ENCODE measurements around the gene TBC1D26.

GRCh38 chr17:15433274-15433758, 34.1 kb downstream of the CDRT4 start:
- PRO-cap = no peak

DNA sequence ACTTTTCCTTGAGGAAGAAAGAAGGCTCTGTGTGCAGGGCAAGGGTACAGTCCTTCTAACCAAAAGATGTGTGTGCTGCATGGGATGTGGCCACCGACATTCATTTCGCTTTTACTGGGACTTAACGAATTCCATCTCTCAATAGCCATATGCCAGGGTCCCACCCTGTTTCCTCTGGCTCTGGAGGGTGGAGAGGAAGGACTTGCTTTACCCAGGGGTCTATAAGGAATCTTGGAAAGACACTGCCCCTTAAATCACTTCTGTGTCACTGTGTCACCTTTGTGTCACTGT, 9.4 kb downstream of the CDRT4 start:
- PRO-cap = no peak

DNA sequence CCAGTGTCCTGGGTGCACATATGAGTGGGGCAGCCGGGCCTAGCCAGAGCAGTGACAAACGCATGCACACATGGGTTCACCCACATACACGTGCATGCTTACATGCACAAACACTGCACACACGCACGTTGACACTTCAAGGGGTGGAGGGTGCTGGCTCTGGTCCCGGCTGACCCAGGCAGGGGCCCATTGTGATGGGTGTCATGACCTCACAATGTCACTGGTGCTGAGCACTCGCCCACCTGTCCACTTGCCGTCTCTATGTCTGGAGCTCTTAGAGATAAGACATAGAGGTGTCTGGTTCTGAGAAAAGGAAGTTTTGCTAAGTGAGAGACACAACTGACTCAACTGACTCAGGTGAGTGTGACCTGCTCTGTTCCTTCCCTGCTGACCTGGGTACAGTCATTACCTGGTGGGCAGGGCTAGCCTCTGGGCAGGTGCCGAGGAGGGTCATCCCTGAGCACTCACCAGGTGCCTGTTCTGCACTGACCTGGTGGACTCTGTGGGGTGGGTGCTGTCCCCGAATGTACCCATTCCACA, at the start of gene TBC1D26:
Gene TBC1D26 (plus strand): TSS at position 256 of the 540 bp plus-strand sequence.
- PRO-cap = no peak

DNA sequence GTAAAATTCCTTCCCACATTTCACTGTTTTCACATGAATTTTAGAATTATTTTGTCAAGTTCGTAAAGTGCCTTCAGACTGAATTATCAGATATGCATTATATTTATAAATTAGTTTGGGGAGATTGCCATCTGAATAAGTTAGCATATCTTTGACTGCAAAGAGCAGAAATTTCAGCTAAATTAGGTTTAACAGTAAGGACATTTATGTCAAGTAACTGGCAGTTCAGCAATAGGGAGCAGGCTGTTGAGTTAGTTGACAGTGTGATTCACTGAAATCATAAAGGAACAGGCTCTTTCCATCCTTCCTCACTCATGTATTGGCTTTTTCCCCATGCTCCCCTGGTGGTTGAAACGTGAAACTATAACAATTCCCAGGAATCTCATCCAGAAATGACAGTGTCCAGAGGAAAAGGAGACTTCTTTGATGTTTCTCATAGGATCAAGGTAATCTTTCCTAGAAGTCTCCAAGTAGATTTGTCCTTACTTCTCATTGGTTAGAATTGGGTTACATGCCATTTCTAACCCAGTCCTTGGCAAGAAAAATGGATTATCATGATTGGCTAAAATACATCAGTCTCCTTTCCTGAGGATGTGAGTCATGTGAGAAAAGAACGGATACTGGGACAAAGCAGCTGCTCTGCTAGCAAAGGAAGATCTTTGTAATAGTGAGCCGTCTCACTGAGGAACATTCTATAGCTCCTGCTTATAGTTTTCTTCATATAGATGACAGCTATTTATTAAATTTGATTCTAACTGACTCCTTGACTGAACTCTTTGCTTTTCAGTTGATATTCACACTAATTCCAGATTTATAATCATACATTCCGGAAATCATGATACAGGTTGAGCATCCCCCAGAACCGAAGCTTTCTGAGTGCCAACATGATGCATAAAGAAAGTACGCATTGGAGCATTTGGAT, 14.4 kb downstream of the TTC19 start:
- PRO-cap = no peak

GRCh38 chr17:16024763-16025386, 25.3 kb downstream of the TTC19 start:
- PRO-cap = no peak

DNA sequence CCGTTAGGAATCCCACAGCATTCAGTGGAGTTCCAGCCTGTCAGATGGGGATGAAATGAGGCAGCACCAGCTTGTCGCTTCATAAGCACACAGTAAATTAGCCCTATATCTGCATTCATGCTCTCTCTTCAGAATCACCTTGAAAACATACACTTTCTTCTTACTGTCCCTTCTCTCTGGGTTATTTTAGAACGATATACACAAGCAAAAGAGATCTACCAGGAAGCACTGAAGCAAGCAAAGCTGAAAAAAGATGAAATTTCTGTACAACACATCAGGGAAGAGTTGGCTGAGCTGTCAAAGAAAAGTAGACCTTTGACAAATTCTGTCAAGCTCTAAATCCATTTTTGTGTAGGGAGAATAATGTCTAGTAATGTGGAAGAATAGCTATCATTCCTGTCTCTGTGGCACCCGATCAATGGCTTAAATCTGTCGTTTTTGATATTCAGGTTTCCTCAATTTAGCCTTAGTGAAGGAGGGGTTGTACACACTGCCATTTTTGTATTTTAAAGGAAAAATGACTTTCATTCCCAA, 27.6 kb downstream of the TTC19 start:
- PRO-cap = no peak

- PRO-cap = no peak
These were observed 101.7 kb downstream of the TTC19 start for GRCh38 chr17:16101013-16101947.

DNA sequence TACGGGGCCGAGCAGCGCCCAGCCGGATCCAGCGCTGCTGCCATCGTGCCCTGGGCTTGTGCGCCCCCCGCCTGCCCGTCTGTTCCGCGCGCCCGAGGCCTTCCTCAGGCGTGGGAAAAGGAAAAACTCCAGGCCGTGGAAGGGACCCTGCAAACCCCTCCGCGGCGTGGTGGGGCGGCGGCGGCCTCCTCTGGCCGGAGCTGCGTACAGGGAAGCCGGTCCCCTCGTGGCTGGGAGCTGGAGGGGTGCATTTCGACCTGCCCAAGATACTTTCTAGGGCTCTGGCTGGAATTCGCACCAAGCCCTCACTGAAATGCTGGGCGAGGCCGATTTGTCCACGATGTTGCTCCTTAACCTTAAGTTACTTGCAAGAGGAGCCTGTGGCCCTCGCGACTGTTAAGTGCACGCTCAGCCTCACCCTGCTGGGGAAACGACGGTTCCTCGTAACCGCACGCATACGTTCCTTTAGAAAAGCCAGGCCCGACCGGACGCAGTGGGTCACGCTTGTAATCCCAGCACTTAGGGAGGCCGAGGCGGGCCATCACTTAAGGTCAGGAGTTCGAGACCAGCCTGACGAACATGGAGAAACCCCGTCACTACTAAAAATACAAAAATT, 511 bp upstream of the NCOR1 start:
- PRO-cap = no peak

- PRO-cap = bidirectional peak, plus-strand start at chr17:16407348, minus-strand start at chr17:16407107
These were observed 8.2 kb upstream of the TRPV2 start for GRCh38 chr17:16406850-16407856.

GRCh38 chr17:16438559-16438882, 23.1 kb downstream of the TRPV2 start:
- PRO-cap = no peak

- PRO-cap = no peak
These were observed 31.2 kb upstream of the MPRIP start for GRCh38 chr17:17011157-17011388.

- PRO-cap = no peak
These were observed 14.3 kb upstream of the MPRIP start for GRCh38 chr17:17027638-17028606.

DNA sequence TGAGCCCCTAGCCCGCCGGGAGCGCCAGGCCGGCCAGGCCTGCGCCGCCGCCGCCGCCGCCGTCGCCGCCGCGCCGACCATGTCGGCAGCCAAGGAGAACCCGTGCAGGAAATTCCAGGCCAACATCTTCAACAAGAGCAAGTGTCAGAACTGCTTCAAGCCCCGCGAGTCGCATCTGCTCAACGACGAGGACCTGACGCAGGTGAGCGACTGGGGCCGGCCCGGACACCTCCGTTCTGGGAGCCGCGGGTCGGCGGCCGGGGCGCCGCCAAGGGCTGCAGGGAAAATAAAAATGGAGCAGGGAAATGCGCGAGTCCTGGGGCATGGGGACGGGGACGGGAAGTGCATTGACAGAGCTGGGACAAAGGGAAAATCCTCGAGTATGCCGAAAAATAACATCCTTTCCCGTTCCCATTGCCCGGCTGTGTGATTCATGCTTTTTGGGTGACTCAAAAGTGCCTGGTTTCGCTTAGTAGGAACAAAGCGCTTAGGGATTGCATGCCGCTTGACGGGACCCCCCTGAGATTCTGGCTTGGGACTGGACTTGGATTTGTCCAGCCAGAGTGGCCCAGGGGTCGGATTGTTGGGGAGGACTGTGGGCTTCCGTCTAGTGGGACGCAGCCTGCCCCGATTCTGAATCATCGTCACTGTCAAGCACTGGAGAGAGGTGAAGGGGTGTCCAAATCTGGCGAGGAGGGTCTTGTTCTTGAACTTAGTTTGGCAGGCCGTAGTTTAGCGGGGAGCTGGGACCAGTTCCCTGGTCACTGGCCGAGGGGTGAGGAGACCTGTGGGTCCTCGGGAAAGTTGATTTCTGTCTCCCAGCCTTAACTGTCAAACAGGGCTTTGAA, 737 bp downstream of the MPRIP start:
- PRO-cap = bidirectional peak, plus-strand start at position 481 of the sequence, minus-strand start at position 344 of the sequence; bidirectional peak, plus-strand start at position 654 of the sequence, minus-strand start at position 635 of the sequence

DNA sequence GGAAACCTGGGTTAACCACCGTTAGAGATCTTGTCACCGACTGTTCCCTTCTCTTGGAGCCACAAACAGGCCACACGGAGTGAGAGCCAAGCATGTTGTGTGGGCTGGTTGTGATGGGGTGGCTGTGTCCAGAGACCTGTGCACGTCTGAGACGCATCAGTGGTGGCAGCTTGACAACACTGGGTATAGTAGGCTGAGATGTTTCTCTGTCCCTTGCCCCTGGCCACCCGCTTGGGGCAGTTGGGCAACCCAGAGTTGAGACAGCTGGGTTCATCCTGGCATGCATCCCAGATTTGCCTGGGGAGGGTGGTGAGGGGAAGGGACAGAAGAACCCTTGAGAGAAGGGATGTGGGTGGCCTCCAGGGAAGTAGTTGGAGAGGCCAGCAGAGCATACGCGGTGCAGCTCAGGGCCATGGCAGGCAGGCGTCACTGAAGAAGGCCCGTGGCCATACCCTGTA, 21.5 kb downstream of the MPRIP start:
- PRO-cap = no peak

DNA sequence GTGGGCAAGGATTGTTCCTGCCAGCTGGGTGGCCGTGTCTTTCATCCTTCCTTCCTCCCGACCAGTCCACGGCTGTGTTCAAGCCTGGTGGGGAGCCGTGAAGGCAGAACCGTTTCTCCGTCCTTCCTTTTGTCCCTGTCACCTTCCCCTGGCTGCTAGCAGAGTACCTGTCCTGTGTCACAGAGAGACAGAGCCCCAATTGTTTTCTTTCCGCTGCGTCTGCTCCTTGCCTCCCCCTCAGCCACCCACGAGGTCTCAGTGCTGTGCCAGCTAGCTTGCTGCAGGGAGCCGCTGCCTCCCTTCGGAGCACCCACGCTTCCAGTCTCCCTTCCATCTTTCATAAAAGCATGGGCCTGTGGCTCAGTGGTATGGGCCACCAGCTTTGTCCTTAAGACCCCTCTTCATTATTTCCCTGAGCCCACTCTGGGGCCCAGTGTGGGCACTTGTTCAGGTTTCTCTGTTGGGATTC, 62.2 kb downstream of the MPRIP start:
- PRO-cap = no peak

GRCh38 chr17:17169118-17169650, 36.9 kb downstream of the PLD6 start:
- PRO-cap = no peak

- PRO-cap = no peak
These were observed 24.0 kb downstream of the PLD6 start for GRCh38 chr17:17182087-17182628.

GRCh38 chr17:17258960-17259467, 22.0 kb downstream of the COPS3 start:
- PRO-cap = no peak

DNA sequence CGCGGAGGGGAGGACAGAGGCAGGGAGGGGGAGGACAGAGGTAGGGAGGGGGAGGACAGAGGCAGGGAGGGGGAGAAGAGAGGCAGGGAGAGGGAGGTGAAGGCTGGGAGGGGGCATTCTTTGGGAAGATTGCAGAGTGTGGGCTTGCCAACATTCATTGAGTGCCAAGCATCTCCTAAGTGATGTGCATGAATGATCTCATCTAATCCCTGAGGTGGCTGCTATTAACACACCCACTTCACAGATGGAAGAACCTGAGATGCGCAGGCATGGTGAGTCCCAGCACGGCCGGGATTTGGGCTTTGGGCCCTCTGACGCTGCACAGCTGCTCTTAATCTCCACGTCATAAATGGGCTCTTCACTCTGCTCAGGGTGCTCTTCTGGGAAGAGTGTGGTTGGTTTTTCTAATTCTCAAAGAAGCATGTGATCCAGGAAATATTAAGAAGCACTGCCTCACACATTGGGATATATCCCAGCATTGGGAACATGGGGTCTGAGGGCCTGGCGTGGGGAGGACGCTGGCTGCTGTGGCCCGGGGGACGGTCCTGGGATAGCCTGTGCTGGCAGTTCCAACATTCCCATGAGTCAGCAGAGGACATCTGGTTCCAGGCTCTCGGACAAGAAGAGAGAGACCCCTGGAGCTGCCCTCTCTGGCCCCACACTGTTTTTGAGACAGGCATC, 58.5 kb downstream of the NT5M start:
- PRO-cap = no peak

DNA sequence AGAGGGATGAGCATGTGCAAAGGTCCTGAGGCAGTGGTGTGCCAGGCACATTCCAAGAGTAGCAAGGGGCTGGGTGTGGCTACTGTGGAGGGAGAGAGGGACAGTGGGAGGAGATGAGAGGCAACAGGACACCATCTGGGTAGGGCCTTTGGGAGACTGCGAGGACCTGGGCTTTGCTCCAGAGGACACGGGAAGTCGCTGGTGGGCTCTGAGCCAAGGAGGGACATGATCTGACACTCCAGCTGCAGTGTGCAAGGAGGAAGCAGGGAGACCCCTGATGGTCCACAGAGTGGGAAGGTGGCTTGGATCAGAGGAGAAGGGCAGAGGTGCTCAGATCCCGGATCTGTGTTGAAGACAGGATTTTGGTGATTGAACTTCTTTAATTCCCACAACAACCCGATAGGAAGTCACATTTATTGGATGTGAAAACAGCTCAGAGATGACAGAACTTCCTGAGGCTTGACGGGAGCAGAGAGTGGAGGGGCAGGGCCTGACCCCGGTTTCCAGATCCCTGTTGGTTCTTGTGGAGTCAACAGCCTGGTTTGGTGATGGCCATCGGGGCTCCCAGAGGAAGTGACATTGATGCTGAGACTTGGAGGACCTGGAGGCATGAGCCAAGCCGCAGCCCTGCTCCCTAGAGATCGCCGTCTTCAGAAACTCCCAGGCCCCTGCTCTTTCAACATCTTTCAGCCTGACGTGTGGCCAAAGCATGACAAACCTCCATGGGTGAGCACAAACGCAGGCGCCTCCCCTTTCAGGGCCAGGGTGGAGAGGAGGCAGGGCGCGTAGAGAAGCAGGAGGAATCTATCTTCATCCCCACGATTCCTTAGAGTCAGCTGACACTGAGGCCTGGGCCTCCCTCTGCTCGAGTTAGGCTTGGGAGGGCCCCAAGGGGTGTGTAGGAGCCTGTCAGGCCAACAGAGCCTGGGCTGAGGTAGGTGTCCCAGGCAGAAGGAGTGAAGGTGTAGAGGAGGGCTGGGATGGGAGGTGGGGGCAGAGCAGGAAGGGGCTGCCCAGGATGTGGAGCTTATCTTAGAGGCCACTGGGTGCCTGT, 56.3 kb upstream of the MED9 start:
- PRO-cap = no peak